Helper T cell (primary cell): ENCODE data around the genes GPR108, VAV1, MBD3L4, PNPLA6, PET100 and RETN.

DNA sequence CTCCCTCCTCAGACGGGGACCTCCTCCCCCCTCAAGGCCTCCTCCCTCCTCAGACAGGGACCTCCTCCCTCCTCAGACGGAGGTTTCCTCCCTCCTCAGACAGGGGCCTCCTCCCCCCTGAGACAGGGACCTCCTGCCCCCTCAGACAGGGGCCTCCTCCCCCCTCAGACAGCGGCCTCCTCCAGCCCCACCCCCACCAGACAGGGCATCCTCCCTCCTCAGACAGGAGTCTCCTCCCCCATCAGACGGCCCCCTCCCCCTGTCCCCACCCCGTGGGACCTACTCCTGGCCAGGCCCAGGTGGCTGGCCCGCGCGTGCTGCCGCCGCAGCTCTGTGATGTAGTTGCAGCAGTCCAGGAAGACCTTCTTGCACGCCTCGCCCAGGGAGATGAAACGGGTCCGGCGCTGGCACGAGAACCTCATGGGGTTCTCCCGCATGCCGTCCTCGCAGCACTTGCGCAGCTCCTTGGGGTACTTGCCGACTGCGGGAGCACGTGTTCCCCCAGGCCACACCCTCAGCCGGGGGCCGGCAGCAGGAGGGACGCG lies 13.6 kb downstream of the C3 start:
- PRO-cap, 2 experiments = no peak in any of the 2 experiments

DNA sequence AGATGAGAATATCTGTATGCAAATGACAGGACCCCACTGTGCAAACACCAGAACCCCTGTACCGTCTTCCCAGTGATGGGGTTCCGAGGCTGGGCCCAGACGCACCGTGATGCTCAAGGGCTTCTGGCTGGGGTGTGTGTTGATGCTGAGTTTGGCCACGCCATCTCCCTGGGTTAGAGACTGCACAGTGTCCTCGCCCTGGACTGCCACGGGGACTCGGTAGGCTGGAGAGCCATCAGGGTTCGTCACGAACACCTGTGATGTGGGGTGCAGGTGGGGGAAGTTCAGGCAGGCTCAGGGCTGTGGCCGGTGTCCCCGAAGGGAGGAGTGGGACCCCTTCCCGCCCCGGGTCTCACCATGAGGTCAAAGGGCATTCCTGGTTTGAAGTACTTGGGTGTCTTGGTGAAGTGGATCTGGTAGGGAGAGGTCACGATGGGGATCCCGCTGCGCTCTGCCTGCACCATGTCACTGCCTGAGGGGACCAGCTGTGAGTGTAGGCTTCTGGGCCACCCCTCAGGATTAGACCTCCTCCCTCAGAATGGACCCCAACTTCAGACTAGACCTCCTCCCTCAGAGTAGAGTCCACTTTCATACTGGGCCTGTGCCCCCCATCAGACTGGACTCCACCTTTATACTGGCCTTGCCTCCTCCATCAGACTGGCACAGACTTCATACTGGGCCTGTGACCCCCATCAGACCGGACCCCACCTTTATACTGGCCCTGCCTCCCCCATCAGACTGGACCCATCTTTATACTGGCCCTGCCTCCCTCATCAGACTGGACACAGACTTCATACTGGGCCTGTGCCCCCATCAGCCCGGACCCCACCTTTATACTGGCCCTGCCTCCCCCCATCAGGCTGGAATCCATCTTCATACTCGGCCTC lies 8.1 kb downstream of the C3 start:
- PRO-cap, 2 experiments = no peak in any of the 2 experiments

DNA sequence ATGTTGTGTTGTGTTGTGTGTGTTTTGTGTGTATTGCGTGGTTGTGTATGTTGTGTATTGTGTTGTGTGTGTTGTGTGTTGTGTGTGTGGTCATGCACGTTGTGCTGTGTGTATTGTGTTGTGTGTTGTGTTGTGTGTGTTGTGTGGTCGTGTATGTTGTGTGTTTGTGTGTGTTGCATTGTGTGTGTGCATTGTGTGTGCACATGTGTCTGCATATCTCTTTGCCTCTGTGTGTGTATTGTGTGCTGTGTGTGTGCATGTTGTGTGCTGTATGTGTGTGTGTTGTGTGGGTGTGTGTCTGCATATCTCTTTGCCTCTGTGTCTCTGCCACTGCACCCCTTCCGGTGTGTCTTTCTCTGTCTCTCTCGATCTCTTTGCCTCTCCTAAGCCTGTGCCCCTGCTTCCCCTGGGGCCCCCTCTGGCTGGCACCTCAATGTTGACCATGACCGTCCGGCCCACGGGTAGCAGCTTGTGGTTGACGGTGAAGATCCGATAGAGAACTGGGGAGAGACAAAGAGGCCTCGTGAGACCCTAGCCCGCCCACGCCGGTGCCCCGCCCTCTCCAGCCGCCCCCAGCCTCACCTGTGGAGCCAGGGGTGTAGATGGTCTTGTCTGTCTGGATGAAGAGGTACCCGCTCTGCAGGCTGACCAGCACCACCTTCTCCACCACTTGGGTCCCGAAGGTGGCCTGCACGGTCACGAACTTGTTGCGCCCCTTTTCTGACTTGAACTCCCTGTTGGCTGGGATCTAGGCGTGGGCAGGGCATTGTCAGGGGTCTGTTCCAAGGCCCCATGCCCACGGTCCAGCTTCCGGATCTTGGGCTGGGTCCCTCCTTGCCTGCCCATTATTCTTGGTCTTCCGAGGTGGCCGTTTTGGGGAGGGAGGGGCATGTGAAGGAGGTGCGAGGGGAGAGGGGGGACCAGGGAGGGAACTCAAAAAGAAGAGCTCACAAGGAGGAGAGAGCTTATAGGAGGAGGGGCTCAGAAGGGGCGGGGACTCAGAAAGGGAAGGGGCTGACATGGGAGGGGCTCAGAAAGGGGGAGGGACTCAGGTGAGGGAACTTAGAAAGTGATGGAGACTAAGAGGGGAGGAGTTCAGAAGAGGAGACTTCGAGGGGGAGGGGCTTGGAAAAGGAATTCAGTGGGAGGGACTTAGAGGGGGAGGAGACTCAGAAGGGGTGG lies 2.4 kb downstream of the C3 start:
- PRO-cap, 2 experiments = no peak in any of the 2 experiments

DNA sequence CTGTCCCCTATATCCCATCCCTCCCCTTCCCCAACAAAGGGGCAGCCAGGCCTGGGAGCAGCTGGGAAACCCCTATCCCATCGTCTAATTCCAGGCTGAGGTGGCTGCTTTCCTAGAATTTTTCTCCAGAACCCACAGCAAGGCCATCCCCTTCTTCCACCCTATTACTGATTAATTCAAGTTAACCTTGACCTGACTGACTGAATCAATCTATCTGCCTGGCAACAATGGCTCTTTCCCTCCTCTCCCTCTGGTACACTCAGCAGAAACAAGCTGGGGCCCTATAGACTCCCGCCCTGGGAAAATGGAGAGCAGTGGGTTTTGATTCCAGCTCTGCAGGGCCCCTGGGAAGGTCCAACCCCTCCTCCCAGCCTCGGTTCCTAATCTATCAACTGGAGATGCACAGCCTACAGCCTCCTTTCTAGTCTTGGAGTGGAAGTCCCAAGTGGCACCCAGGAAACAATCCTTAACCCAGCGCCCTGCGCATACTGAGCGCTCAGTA lies 5.0 kb upstream of the C3 start:
- PRO-cap, 2 experiments = no peak in any of the 2 experiments

- PRO-cap, 2 experiments = peak in 2 of 2 experiments; most common minus-strand start chr19:6737580 (in 2)
Observed at GRCh38 chr19:6736845-6737721, at the start of gene GPR108. TSS of gene GPR108 (minus strand) at chr19:6737580.

DNA sequence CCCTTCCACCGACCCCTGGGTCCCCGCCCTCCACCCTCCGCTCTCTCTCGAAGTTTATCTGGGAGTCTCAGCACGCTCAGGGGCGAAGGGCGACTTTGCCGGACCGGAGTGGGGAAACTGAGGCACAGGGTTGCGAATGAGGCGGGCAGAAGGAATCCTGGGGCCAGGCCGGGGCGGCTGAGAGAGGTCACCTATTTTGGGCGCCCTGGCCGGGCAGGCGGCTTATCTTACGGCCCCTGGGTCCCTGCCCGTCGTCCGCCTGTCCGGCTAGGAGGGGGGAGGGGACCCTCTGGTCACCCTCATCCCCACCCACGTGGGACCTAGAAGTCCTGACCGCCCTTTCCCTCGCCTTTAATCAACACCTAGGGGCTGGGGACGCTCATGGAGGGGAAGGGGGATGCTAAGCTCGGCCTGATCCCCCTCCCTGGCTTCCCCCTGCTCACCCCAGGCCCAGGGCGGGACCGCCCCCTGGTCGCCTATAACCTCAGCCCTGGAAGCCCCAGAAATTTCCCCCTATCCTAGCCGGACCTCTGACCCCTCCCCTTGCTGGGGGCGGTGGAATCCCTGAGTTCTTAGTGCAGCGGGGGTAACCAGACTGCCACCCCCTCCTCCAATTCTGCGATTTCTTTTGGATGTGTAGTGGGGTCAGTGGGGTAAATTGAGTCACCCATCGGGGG lies 540 bp downstream of the TRIP10 start:
- PRO-cap, 2 experiments = no peak in any of the 2 experiments

- PRO-cap, 2 experiments = no peak in any of the 2 experiments
Observed at GRCh38 chr19:6742888-6743227, 3.4 kb downstream of the TRIP10 start.

DNA sequence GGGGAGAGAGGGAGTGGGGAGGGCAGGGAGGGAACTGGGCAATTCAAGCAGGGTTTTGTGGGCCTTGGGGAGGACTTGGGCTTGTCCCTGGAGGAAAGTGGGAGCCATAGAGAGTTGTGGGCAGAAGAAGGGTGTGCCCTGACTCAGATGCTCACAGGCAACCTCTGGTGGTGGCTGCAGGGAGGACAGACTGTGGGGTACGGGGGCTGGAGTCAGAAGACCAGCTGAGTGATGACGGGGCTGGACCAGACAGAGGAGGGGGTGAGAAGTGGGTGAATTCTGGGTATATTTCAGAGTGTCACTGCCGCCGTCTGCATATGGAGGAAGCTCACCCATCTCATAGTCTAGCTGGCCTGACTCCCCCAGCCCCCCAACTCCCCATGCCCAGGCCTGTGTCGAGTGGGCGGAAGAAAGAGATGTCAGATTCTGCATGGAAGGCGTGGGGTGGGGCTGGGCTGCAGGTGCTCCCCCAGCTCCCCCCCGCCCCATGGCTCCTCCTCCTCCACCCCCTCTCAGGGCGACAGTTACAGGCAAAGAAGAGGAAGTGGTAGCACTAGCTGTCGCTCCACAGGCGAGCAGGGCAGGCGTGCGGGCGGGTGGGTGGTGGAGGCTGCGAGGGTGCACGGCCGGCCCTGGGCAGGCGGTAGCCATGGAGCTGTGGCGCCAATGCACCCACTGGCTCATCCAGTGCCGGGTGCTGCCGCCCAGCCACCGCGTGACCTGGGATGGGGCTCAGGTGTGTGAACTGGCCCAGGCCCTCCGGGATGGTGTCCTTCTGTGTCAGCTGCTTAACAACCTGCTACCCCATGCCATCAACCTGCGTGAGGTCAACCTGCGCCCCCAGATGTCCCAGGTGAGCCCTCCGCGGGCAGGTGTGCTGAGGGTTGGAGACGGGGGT lies at the start of gene VAV1:
VAV1 (plus strand) TSS at position 550 of the 898 bp plus-strand sequence.
- PRO-cap, 2 experiments = peak in 2 of 2 experiments; most common plus-strand start position 568 of the sequence (in 2); most common minus-strand start position 401 of the sequence (in 1)

DNA sequence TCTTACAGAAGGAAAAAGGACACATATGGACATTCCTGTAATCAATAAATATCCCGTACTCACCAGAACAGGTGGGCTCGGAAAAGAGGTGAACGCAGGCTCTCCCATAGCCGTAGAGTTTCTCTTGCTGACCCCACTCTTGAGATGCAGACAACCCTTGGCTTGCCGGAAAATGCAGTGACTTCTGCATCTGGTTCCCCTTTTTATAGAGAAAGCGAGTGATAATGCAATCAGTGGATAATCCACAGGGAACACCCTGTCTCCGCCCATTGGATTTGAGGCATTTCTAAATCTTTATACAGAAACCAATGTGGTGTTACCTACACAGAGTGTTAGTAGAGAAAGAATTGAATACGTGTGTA lies at the start of gene MBD3L4:
MBD3L4 (minus strand) TSS at position 143 of the 362 bp plus-strand sequence.
- PRO-cap, 2 experiments = no peak in any of the 2 experiments

- PRO-cap, 2 experiments = no peak in any of the 2 experiments
Observed at GRCh38 chr19:7114486-7114873, 45.0 kb downstream of the ZNF557 start.

DNA sequence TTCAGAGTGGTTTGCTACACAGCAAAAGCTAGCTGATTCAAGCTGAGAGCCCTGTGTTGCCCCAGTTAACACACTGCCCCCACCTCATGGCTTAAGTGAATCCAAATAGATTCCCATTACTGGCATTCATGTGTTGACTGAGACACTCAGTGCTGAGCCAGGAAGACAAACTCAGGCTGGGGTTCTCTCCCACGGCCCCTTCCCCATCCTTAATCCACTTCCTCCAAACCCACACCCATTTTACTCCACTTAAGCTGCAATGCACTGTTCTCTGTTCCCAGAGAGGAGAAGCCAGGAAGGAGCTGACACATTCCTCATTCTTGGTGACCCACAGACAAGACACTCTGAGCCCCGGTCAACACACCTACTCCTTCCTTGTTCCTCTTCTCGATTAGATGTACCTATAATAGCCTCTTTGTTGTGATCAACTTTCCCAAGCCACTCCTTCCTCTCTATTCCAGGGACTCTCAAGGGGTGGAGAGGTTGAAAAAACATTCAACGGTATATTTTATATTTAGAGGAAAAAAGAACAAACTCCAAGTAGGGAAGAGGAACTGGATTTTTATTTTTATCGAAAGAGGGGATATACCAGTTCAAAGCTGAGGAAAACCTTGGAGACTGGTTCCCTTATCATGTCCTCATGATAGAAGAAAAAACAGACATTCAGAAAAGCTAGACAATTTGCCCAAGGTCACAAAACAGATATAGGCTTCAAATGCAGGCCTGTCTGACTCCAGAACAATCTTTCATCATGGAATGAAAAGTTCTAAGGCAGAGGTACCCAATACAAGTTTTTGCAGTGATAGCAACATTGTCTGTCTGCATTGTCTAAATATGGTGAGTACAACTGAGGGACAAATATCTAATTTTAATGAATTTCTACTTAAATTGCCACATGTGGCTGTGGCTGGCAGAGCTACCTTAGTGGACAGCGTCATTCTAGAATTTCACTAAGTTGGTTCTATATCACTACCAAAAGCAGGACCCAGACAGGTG lies 46.9 kb downstream of the INSR start:
- PRO-cap, 2 experiments = no peak in any of the 2 experiments

DNA sequence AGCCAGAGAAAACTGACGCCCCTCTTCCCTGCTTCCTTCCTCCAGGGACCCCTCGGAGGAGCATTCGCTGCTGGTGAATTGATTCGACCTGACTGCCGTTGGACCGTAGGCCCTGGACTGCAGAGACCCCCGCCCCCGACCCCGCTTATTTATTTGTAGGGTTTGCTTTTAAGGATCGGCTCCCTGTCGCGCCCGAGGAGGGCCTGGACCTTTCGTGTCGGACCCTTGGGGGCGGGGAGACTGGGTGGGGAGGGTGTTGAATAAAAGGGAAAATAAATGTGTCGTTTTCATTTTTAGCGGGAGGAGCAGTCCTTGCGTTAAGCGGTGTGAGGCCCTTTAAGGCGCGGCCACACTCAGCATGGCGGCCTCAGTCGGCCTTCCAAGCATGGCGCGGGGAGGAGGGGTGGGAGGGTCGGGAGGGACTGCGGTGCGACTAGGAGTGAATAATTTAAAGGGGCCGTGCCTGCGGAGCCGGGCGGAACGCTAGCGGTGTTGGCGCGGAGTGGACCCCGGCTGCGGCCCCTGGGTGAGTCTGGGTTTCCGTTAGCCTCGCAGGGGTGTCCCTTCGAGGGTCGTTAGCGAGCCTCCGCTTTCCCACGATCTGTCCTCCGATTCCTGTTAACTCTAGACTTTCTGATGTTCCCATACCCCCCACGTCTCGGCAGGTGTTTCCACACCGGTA lies 1.7 kb upstream of the PNPLA6 start:
- PRO-cap, 2 experiments = peak in 2 of 2 experiments; most common plus-strand start position 451 of the sequence (in 2); most common minus-strand start position 338 of the sequence (in 1)

DNA sequence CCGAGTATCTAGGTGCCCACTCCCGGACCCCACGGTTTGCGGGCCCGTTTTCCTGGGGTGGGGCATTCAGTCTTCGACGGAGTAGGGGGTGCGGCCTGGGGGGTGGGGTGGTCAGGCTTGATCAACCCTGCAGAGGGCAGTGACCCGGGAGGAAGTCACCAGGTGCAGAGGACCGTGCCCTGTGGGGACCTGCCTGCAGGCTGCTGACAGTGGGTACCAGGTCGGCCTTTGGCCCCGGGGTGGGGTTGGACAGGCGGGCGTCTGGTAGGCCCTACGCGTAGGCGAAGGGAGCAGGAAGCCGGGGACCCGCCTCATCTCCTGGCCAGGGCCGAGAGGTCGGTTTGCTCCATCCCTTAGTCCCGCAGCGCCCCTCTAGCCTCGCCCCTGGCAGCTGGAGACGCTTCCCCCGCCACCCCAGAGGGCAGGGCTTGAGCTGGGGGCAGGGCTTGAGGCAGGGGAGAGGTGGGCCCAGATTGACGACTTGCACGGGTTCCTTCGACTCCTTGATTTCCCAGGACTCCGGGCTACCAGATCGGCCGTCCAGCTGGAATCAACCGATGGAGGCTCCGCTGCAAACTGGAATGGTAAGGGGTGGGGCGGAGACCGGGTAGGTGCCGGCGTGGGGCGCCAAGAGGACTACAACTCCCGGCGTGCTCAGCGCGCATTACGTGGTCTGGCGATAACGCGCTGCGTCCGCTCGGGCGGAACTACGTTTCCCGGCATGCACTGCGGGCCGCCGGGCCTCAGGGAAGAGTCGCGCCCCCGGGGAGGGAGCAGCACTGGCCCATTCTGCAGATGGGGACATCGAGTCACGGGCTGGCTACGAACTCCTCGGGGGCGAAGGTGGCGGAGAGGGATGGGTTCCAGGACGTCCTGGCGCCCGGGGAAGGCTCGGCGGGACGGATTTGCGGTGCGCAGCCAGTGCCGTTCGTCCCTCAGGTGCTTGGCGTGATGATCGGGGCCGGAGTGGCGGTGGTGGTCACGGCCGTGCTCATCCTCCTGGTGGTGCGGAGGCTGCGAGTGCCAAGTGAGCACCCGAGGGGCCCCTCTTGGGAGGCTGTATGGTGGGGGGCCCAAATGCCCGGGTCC lies at the start of gene PNPLA6:
PNPLA6 (plus strand) TSS at position 724 of the 1,089 bp plus-strand sequence.
- PRO-cap, 2 experiments = peak in 2 of 2 experiments; most common plus-strand start position 726 of the sequence (in 1); most common minus-strand start position 583 of the sequence (in 2)

DNA sequence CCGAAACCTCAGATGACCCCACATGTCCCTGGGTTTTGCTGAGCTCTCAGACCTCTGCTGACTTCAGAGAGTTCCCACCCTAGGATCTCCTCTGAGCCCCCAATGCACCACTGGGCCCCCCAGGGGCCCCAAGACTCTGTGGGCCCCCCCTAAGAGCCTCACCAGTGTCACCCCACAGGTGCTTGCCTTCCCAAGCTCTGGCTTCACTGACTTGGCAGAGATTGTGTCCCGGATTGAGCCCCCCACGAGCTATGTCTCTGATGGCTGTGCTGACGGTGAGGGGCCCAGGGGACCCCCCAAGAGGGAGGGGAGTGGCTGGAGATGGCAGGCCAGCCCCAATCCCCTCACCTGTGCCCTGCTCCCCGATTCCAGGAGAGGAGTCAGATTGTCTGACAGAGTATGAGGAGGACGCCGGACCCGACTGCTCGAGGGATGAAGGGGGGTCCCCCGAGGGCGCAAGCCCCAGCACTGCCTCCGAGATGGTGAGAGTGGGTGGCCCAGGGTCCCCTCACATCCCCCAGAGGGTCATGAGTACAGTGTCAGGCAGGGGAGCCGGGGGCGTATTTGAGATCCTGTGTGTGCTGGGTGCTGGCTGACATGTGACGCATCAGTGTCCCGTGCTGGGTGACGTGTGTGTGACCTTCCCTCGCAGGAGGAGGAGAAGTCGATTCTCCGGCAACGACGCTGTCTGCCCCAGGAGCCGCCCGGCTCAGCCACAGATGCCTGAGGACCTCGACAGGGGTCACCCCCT lies 25.5 kb downstream of the PNPLA6 start:
- PRO-cap, 2 experiments = no peak in any of the 2 experiments

- PRO-cap, 2 experiments = no peak in any of the 2 experiments
Observed at GRCh38 chr19:7618028-7618334, 11.4 kb downstream of the XAB2 start.

- PRO-cap, 2 experiments = peak in 2 of 2 experiments; most common plus-strand start chr19:7629815 (in 2); most common minus-strand start chr19:7629545 (in 2)
Observed at GRCh38 chr19:7629361-7630247, at the start of gene PET100. TSS of gene PET100 (plus strand) at chr19:7629793.

- PRO-cap, 2 experiments = no peak in any of the 2 experiments
Observed at GRCh38 chr19:7668980-7669242, at the start of gene RETN. TSS of gene RETN (plus strand) at chr19:7669049.

- PRO-cap, 2 experiments = no peak in any of the 2 experiments
Observed at GRCh38 chr19:7682194-7682931, 1.7 kb downstream of the TRAPPC5 start.

DNA sequence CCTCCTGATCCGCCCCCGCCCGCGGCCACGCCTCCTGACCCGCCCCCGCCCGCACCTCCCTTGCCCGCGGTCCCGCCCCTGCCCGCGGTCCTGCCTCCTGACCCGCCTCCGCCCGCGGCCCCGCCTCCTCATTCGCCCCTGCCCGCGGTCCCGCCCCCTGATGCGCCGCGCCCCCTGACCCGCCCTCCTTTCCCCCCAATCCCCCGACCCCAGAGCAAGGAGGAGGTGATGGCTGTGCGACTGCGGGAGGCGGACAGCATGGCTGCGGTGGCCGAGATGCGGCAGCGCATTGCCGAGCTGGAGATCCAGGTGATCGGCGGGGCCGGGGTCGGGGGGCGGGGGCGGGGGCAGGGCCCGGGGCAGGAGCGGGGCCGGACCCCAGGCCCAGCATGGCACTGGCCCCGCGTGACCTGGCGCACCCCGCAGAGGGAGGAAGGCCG lies 11.4 kb downstream of the PRR36 start:
- PRO-cap, 2 experiments = no peak in any of the 2 experiments

- PRO-cap, 2 experiments = no peak in any of the 2 experiments
Observed at GRCh38 chr19:7871260-7872163, 2.7 kb downstream of the PRR36 start.